Measurements from ENCODE around the genes SPDYE4 and GLP2R.

DNA sequence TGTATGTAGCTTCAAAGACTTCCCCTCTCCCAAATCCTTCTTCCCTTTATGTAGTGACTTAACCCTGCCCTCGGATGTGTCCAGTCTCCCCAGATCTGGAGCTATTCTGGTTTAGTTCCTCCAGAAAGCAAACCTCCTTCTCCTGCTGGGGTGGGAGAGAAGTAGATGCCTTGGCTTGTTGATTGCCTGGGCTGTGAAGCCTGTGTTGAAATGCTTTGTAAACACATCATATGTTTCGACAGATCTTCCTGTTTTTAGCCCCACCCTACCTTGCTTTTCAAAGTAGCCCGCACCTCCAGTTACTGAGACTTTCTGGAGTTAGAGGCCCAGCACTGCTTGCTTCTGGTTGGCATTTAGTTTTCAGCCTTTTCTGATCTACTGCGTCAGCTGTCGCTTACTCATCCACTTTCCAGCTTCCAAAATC lies 17.9 kb upstream of the NDEL1 start:
- PRO-cap, result bidirectional peak, plus-strand start at position 305 of the sequence, minus-strand start at position 139 of the sequence

- PRO-cap, result no peak
Measured at GRCh38 chr17:8420234-8420434, 15.6 kb upstream of the NDEL1 start.

GRCh38 chr17:8463468-8463875 lies 27.8 kb downstream of the NDEL1 start:
- PRO-cap, result no peak

DNA sequence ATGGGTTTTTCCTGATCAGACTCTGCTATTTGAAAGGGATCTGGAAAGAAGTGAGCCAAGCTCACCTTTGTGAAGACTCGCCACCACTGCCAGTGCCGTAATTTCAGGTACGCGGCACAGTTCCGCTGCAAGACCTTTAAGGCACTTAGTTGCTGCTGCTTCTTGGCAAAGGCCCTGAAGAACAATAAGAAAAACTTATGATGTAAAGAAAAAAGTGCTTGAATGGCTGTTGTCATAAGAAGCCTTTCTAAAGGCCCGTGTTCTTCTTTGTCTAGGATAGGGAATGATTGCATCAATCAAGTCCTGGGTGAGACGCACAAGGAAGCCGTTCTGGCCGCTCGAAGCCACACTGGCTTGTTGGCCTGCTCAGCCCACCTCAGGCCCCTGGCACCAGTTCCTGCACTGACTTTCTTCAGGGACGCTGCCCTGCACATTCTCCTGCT lies 78.1 kb downstream of the NDEL1 start:
- PRO-cap, result no peak

GRCh38 chr17:8629047-8630293 lies 1.1 kb downstream of the MYH10 start:
- PRO-cap, result unidirectional peak, plus-strand start at chr17:8629954

DNA sequence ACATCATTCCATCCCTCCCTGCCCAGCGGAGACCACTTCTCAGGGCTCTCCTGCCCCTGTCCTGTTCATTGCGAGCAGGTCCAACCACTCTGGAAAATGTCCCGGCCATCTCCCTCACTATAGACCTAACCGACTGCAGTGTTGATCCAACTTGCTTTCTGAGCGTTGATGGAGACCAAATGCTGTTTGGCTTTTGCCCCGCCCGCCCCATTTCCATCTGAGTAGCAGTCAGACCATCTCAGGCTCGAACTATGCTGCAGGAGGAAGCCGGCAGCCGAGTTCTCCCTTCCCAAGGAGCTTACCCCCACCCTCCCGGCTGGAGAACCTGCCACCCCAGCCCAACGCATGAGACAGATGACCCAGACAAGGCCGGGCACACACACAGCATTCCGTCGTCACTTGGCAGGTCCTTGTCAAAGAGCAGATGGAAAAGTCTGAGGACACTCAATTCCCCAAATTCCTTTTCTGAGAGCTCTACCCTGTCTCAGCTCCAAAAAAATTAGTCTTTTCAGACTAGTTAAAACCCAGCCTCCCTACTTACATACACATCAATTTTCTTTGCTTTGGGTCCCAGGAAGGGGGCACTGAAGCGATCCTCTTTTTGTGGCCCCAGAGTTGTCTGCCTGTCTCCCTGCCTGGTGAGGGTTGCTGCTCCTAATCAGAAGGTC lies 44.4 kb upstream of the MYH10 start:
- PRO-cap, result no peak

- PRO-cap, result no peak
Measured at GRCh38 chr17:8751692-8752315, 6.5 kb downstream of the SPDYE4 start.

DNA sequence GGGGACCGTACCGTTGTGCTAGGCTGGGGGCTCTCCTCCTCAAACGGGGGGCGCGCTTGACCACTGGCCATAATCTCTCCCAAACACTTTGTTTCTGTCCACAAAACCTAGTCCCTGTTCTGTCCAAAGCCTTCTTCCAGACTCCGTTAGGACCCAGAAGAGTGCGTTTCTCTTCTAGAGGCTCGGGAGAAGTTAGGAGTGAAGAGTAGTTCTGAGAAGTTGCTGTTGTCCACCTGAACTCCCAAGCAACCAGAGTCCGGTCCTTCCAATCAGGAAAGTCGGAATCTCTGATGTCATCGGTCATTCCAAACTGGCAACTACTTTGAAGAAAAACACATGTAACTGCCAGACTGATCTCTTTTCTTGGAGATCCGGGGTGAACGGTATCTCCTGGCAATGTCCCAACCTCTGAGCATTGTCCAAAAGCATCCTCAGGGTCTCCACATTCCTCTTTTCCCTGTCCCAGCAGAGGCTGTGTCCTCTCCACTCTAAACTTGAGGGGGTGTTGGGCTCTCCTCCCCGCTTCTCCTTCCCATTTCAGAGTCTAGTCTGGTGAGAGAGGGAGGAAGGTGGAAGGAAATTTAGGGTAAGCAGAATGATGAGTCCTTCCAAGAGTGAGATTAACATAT lies at the start of gene SPDYE4:
TSS of gene SPDYE4 (minus strand) at position 235 of the 629 bp plus-strand sequence.
- PRO-cap, result no peak

- PRO-cap, result no peak
Measured at GRCh38 chr17:8874215-8874560, 6.7 kb upstream of the PIK3R6 start.

GRCh38 chr17:8888046-8888452 lies 20.6 kb upstream of the PIK3R6 start:
- PRO-cap, result no peak

- PRO-cap, result no peak
Measured at GRCh38 chr17:8944519-8945179, 20.9 kb downstream of the PIK3R5 start.

- PRO-cap, result no peak
Measured at GRCh38 chr17:9162276-9163150, 141.2 kb downstream of the NTN1 start.

DNA sequence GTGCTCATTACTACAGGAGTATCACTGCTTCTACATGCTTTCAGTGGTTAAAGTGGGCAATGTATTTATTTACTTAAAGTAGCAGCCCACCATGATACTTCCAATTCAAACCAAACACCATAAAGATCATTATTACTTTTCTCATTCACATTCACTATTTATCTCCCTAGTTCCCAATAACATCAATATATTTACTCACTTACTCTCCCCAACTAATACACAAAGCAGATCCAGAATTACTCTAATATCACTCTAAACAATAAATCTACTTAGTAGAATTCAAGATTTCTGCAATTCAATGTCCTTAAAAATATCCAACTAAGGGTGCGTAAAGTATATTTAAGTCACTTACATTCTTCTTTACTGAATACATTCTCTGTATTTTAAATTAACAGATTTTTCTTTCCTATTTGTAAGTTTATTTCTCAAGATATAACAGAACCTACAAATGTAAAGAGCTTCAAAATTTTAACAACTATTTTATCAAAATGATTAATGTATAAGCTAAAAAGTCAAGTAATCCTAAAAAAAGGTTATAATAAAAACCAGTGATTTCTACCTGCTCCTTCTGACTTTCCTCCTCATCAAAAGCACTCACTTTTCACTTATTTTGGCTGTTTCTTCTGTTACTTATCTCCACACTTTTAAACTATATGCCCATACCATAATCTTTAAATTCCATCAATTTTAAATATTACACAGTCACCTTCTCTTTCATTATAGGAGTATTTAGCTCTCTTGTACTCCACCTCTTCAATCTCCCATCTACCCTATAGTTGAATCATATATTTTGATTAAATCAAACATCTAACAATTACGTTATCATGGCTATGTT lies 222.0 kb downstream of the STX8 start:
- PRO-cap, result no peak

DNA sequence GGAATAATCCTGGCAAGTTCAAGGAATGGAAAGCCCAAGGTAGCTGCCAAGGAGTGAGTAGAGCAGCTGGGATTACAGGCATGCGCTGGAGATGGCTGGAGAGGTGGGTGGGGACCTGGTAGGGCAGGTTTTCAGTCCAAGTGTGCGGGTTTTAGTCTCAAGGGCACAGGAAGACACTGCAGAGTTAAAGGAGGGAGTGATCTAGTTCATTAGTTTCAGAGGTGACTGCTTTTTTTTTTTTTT lies 24.4 kb downstream of the USP43 start:
- PRO-cap, result no peak

DNA sequence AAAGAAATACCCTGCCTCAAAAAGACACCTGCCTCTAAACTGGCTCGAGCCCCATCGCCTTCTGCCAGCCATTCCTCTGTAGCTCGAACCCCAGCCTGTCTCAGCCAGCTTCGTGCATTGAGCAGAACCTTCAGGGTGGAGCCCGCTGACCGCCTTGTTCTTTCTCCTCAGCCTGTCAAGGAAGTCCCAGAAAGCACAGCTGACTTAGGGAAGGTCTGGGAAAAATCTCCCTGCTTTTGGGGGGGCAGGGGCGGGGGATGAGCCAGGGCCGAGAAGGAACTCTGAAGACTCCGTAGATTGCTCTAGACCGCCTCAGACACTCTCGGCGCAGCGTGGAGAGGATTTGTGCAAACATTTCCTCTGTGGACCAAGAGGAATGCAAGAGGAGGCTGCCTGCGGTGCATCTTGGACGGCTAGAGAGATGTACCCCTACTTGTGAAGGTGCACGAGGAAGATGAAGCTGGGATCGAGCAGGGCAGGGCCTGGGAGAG lies at the start of gene GLP2R:
TSS of gene GLP2R (plus strand) at position 315 of the 491 bp plus-strand sequence.
- PRO-cap, result no peak

DNA sequence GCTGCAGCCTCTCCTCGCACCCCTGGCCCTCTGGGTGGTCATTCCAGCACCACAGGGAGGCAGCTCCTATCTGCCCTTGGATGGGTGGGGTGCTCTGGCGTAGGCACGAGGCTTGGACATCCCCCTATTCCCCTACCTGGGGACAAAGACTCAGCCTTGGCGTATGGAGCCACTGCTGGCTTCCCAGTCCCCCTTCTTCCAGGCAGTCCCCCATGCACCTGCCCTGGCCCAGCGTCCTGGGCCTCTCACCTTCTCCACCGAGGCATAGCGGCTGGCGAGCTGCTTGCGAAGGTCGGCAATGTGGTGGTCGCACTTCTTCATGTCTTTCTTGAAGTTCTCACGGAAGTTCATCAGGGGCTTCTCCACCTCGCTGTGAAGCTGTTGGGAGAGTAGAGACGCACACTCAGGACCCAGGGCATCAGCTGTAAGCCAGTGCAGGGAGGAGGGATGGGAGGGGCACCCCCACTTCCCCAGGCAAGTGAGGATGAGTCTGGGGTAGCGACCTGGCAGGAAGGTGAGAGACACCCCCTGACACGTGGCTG lies 21.4 kb upstream of the RCVRN start:
- PRO-cap, result no peak

DNA sequence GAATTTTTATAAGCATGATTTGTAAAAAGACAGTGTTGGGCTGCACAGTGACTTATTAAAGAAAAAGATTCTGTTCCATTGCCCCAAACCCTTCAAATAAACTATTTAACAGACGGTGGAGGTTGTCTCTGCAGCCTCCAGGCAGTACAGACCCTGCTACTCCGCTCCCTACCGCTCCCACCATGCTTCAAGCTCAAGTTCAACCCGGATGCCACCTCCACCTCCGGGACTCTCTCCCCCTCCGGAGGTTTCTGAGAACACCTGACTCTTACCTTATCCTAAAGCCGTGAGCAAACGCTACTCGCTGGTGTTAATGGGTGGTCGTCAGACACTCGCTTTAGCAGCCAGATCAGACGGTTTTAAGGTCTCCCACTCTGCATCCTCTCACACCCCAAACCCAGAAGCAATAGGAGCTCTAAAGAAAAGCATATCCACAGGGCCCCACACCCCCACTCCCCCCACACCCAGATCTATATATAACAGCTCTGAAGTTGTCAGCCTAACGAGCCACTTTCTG lies 120.9 kb upstream of the RCVRN start:
- PRO-cap, result no peak

GRCh38 chr17:10096018-10096969 lies 102.1 kb downstream of the GAS7 start:
- PRO-cap, result no peak

GRCh38 chr17:10122082-10122888 lies 76.1 kb downstream of the GAS7 start:
- PRO-cap, result no peak

DNA sequence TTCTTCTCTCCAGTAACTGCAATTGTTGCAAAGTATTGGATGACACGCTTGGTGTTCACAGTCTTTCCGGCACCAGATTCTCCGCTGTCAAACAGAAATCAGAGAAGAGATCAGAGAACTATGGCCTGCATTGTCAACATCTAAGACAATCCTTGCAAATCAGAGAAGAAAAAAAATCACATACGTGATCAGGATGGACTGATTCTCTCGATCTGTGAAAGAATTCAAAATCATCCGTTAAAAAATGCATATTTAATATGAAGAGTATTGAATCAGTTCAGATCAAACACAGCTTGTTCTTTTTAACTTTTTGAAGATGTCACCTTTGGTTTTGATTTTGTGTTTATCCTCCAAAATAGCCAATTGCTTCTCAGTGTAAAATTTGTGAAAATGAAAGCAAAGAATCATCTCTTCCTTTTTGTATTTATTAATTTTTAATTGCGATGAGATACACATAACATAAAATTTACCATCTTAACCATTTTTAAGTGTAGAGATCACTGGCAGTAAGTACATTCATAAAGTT lies 6.2 kb downstream of the MYH8 start:
- PRO-cap, result no peak